ENCODE measurements around the genes ATP5PB, WNT2B and CAPZA1.

DNA sequence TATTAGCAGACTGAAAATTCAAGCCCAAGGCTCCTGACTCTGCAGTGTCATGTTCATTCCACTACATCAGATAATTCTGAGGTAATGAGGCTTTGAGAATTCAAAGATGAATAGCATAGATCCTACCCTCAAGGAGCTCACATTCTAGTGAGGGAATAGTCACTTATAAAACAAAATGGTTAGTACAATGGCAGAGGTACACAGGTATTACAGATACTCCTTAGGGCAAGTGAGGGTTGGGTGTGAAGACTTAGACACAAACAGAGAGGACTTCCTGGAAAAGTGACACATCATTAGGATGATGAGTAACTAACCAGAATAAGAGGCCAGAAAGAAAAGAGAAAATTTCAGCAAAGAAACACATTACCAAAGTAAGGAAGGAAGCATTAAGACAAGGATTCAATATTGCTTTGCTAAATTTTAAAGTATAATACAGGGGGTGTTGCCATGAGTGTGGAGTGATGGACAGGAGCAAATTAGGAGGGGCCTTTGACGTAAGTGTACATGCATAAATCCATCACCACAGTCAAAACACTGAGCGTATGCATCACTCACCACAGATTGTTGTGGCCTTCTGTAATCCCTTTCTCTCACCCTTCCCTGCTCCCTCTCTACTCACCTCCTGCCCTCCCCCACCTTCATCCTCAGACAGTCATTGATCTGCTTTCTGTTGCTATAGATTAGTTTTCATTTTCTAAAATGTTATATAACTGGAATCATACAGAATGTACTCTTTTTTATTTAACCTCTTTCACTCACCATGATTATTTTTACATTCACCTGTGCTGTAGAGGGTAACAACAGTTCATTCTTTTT lies 7.9 kb downstream of the CD53 start:
- PRO-cap: no peak
- RAMPAGE, long total RNA, 2 experiments: no peak in any of the 2 experiments

GRCh38 chr1:111132206-111132796 lies 7.6 kb downstream of the DRAM2 start:
- PRO-cap: no peak
- RAMPAGE, long total RNA, 2 experiments: no peak in any of the 2 experiments

GRCh38 chr1:111199643-111200463 lies 593 bp downstream of the DENND2D start:
- PRO-cap: bidirectional peak, plus-strand start at chr1:111200326, minus-strand start at chr1:111200137
- RAMPAGE, long total RNA, 2 experiments: no peak in any of the 2 experiments

DNA sequence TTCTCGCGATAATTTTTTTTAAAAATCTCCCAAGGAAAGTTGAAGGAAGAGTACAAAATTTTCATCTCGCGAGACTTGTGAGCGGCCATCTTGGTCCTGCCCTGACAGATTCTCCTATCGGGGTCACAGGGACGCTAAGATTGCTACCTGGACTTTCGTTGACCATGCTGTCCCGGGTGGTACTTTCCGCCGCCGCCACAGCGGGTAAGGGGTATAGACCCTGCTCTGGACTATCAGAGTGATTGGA lies at the start of gene ATP5PB:
TSS of gene ATP5PB (plus strand) at position 87 of the 247 bp plus-strand sequence.
- PRO-cap: bidirectional peak, plus-strand start at position 117 of the sequence, minus-strand start outside the sequence
- RAMPAGE, long total RNA, 2 experiments: start-site peak on the plus strand in 2 of 2 experiments, centred at positions 99 to 120 of the sequence, 136 to 759 reads per replicate

DNA sequence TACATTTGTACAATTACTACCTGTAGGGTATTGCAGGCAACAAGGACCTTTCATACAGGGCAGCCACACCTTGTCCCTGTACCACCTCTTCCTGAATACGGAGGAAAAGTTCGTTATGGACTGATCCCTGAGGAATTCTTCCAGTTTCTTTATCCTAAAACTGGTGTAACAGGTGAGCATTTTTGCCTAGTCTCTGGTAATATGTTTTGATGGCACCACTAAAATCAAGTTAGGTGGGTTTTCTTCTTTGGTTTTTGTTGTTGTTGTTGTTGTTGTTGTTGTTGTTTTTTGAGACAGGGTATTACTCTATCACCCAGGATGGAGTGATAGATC lies 4.9 kb downstream of the ATP5PB start:
- PRO-cap: no peak
- RAMPAGE, long total RNA, 2 experiments: no peak in any of the 2 experiments

GRCh38 chr1:111459084-111459839 lies 10.0 kb downstream of the ATP5PB start:
- PRO-cap: no peak
- RAMPAGE, long total RNA, 2 experiments: no peak in any of the 2 experiments

DNA sequence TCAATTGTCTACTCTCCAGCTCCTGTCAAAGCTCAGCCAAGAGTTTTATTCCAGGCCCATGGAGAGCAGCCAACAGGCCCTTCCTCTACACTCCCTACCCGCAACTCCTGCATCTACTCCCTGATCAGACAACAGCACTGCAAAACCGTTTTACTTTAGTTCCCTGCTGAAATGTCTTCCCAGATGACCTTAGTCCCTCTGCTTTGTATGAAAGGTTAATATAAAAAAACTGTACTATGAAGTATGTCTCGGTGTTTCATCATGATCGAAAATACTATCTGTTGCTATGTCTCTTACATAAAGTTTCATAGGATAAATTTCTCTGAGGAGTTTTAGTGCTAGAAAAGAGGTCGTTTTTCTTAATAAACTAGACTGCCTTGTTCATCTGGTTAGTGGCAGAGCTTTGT lies 6.7 kb upstream of the ADORA3 start:
- PRO-cap: no peak
- RAMPAGE, long total RNA, 2 experiments: no peak in any of the 2 experiments

DNA sequence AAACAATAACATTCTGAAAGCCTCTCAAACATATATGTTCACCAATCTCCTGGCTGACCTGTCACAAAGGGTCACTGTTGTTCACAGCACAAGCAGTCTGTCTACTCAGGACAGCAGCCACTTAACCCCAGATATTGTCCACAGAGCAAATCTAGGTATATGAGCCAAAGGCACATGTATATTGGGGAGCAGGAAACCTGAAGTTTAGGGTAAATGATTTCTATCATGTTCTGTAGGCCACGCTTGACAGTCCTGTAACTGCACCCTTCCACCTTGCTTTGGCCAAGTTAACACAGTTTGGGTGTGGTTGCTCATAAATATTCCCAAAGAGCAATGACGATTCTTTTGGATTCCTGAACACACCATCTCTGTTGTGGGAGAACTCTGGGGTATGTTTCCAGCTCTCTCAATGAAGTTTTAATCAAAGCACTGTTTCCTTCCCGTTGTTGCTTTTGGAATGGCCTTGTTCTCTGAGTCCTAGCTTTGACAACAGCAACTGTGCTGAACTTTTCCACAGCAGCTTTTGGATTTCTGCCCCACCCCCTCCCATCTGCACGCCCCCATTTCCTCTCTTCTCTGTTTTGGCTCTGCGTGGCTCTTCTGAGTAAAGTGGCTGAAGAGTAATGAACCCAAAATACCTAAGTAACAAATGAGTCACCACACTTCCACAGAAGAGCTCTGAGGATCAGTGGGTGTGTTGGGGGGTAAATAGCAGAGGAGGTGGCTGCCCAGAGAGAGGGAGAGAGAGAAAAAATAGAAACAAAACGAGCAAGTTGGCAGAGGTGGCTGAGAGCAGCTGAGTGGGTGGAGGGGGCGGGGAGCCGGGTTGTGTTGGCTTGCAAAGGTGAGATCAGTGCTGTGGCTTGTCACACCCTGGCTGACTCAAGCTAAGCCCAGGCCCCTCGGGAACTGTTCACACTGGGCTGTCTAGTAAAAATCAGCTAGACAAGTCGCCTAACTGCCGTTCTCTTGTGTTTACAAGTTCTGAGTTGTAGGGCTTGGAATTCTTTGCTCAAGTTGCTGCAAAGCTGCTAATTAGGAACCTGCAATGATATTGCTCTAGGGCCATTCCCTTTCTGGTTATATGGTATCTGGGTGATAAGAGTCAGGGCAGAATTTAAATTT lies 27.0 kb upstream of the RAP1A start:
- PRO-cap: no peak
- RAMPAGE, long total RNA, 2 experiments: no peak in any of the 2 experiments

GRCh38 chr1:111627914-111628638 lies 8.5 kb downstream of the RAP1A start:
- PRO-cap: no peak
- RAMPAGE, long total RNA, 2 experiments: no peak in any of the 2 experiments

- PRO-cap: no peak
- RAMPAGE, long total RNA, 2 experiments: no peak in any of the 2 experiments
These were observed 21.7 kb downstream of the RAP1A start for GRCh38 chr1:111641302-111641686.

- PRO-cap: bidirectional peak, plus-strand start at chr1:111738607, minus-strand start at chr1:111738481
- RAMPAGE, long total RNA, 2 experiments: no peak in any of the 2 experiments
These were observed 932 bp downstream of the INKA2 start for GRCh38 chr1:111738168-111738757.

DNA sequence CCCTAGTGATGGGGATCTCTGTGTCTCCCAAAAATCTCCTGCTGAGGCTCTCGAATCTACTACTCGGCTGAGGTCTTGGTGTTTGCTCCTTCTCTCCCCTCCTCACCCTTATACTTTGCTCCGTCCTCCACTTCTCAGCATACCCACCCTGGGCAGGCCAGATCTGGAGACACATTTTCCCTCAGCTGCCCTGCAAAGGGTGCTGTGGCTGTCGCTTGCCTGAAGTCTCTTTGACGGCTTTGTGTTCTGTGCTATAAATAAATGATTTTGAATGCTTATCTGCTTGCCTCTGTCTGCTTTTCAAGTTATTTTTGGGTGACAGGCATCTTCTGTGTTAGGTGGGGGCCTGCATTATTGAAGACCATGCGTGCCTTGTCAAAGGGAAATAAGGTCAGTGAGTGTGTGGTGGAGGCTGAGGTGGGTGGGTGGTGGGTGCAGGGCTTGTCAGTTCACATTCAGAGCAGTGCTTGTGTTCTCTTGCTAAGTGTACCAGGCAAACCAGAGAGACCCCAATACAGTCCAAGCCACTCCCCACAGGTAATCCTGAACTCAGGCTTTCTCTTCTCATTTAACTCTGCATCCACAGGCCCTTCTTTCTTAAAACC lies 66.9 kb upstream of the KCND3 start:
- PRO-cap: no peak
- RAMPAGE, long total RNA, 2 experiments: no peak in any of the 2 experiments

DNA sequence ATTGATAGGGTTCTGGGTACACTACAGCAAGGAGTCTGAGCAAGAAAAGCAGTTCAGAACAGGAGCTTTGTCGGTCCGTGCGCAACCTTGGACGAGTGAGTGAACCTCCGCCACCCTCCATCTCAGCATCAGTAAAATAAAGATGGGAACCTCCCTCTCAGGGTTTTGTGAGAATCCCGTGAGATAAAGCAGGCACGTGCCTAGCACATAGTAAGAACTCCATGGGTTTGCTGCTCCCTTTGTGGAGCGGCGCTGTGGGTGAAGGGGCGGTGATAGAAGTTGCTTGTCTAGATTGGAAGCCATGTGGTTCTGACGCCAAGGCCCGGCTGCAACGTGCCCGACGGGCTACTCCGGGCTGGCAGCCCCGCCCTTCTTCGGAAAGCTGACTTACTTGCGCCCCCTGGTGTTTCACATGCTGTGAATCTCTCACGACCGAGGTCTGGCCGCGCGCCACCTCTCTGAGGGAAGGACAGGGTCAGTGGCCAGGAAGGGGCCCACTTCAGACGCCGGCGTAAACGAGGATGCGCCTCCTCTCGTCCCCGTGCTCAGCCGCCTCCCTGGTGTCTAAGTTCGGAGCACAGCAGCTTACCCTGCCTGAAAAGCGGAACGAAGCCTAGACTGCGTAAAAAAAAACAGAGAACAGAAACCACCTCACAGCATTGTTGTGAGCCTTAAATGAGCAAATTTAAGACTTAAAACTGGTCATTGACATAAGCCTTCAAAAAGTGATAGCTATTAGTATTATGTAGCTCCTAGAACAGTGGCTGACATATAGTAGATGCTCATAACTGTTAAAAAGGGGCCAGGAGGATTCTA lies 42.6 kb upstream of the WNT2B start:
- PRO-cap: unidirectional peak, plus-strand start at position 502 of the sequence
- RAMPAGE, long total RNA, 2 experiments: no peak in any of the 2 experiments

DNA sequence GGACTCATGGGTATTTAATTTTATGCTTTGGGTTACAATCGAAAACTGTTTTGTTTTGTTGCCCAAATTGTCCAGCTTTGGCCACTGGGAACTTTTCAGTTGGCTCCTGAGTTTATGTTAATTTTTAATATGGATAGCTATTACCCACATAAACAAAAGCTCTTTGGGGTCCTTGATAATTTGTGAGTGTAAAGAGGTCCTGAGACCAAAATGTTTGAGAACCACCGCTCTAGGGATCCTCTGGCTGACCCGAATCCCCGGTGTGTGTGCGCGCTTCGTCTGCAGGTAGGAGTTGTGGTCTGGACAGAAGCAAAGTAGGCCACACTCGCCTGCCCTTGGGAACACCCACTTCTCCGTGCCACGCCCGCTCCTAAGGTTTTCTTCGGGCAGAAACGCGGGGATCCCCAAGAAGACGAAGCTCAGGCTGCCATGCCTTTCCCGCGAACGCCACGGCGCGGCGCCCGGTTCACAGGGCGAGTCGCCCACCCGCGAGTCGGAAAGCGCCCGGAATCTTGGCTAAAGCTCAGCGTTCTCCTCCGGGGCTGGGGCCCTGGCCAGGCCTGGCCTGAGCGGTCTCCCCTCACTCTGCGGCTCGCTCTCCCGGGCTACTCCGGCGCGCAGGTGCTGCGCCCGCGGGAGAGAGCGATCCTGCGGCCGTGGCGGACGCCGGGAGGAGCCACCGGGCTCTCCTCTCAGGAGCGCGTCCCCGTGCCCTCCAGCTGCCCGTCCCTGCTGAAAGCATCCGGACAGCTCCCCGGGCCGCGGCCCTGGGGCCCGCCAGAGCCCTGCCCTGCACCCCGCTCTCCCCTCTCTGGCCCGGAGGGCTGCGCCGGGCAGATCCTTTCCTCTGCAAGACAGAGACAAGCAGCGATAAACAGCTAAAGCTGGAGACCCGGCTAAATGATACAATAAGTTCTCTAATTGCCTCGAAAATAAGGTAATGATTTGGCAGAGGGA lies 6.9 kb upstream of the WNT2B start:
- PRO-cap: no peak
- RAMPAGE, long total RNA, 2 experiments: no peak in any of the 2 experiments

- PRO-cap: unidirectional peak, plus-strand start at chr1:112508812
- RAMPAGE, long total RNA, 2 experiments: no peak in any of the 2 experiments
These were observed at the start of gene WNT2B for GRCh38 chr1:112508589-112509681. Gene WNT2B (plus strand): TSS chr1:112508965.

DNA sequence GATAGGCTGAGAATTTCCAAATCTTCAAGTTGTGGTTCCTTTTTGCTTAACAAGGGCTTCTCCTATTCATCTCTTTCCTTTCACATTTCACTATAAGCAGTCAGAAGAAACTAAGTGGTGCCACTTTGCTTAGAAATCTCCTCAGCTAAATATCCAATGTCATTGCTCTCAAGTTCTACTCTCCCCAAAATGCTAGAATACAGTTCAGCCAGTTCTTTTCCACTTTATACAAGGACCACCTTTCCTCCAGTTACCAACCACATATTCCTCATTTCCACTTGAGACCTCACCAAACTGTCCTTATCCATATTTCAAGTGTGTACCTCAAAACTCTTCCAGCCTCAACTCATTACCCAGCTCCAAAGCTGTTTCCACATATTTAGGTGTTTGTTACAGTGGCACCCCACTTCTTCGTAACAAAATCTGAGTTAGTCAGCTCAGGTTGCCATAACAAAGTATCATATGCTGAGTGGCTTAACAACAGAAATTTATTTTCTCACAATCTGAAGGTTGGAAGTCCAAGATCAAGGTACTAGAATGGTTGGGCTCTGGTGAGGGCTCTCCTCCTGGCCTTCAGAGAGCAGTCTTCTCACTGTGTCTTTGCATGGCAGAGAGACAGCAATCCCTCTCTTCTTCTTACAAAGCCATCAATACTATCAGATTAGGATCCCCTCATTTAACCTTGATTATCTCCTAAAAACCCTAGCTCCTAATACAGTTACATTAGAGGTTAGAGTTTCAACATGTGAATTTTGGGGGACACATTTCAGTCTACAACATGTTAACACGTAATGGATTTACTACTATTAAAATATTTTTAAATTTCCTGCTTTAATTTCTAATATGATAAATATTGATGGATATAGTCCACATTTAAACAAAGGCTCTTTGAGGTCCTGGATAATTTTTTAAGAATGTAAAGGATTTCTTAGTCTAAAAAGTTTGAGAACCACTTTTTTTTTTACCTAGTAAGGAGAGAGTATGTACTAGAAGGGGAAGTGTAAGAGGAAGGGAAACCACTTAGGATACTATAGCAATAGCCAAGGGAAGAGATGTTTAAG lies 12.4 kb downstream of the ST7L start:
- PRO-cap: no peak
- RAMPAGE, long total RNA, 2 experiments: no peak in any of the 2 experiments

DNA sequence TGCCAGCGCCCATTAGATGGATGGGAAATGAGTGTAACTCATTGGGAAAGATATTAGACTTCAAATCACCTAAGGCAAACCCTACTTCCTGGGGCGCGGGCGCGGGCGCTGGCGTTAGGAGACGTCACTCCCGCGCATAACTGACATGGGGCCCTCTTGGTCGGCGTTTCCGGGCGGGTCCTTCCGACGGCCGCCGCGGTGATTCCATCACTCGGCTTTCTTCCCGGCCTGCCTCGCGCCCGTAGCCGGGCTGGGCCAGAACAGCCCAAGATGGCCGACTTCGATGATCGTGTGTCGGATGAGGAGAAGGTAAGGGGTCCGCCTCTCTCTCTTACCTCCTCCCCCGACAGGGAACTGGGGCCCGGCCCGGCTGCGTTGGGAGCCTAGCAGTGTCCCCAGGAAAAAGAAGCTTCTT lies at the start of gene CAPZA1:
TSS of gene CAPZA1 (plus strand) at position 258 of the 415 bp plus-strand sequence.
- PRO-cap: bidirectional peak, plus-strand start at position 258 of the sequence, minus-strand start at position 182 of the sequence
- RAMPAGE, long total RNA, 2 experiments: start-site peak on the plus strand in 2 of 2 experiments, centred at positions 162 to 258 of the sequence, 24 to 208 reads per replicate

GRCh38 chr1:112671832-112672462 lies 2.5 kb upstream of the MOV10 start:
- PRO-cap: no peak
- RAMPAGE, long total RNA, 2 experiments: no peak in any of the 2 experiments

GRCh38 chr1:112704047-112704481 lies 2.9 kb downstream of the RHOC start:
- PRO-cap: no peak
- RAMPAGE, long total RNA, 2 experiments: no peak in any of the 2 experiments

DNA sequence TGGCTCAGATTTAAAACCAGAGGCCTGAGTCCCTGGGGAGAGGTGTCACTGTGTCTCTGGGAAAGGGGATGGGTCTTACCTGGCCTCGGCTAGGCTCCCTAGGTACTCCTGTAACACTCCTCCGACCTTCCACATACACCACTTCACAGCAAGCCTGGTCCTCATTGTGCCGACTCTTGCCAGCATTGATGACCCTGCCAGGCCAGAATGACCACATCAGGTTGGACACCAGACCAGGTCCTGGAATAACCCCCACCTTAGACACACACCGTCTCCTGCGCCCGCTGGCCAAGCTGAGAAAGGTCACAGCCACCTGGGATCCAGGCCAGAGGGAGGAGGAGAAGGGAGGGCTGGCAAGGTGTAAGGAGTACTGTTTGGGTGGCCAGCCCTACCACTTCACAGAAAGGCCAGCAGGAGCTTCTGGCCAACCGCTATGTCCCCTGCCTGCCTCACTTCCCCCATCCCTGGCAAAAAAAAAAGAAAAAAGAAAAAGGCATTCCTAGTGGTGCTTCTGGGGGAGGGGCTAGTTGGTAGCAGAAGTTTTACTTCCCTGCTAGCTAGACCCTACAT lies 1.6 kb downstream of the PPM1J start:
- PRO-cap: no peak
- RAMPAGE, long total RNA, 2 experiments: no peak in any of the 2 experiments

Data from body of pancreas (tissue), 2 donors.